ENCODE measurements around a stretch of chr7.

DNA sequence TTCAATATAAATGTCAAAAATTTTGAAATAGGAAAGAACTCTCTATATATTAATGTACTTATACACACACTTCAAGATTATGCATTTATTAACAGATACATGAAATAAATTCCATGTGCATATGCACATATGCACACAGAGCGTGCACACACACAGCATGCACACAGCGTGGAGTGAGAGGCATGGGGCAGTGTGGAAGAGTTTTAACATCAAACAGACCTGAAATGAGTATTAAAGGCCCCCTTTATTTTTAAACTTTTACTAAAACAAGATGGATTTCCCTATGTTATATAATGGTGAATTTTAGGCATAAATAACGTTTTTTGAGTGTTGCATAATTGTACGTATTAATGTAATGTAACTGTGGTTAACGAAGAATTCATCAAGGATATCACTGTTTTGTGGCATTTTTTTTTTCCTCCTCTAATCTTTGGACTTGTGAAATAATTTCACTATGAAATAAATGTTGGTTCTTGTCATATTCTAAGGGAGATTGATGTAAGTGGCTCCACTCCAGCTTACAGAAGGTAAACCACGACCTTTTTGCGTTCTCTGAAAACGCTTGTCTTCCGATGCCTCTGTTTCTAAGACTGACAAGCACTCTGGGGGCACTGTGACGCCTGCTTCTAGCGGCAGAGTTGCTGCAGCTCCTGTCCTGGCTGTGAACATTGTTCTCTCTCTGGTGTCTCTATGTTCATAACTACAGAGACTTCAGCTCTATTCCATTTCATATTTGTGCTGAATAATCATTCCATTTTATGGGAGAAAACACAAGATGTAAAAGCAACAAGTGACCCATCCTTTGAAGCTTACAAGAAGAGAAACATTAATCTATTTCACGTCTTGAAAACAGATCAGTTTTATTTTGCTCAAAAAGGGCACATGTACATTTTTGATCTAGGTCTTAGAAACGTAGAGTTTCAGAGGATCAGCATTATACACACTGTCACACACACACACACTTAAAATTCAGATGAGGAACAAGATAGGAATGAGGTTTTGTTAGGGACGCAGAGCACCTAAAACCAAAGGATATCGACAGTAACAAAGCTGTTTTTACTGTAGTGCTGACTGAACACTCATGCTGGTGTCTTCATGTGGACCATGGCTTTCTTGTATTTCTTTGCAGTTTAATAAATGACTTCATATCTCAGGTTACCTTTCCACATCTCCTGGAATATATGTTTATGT, 2.7 kb downstream of the IKZF1 start:
- PRO-cap, 6 experiments, result peak in 1 of 6 experiments; most common minus-strand start position 592 of the sequence (in 1)
- RAMPAGE, long total RNA, 2 experiments, result no peak in any of the 2 experiments
- RRBS, result no CpG with 5 or more reads among the region's 15 CpGs

- PRO-cap, 6 experiments, result no peak in any of the 6 experiments
- RAMPAGE, long total RNA, 2 experiments, result no peak in any of the 2 experiments
- RRBS, result no CpG with 5 or more reads among the region's 9 CpGs
Observed at GRCh38 chr7:50314966-50315585, 10.6 kb downstream of the IKZF1 start.

- PRO-cap, 6 experiments, result no peak in any of the 6 experiments
- RAMPAGE, long total RNA, 2 experiments, result no peak in any of the 2 experiments
- RRBS, result no CpG with 5 or more reads among the region's 12 CpGs
Observed at GRCh38 chr7:50321320-50322708, 17.3 kb downstream of the IKZF1 start.

DNA sequence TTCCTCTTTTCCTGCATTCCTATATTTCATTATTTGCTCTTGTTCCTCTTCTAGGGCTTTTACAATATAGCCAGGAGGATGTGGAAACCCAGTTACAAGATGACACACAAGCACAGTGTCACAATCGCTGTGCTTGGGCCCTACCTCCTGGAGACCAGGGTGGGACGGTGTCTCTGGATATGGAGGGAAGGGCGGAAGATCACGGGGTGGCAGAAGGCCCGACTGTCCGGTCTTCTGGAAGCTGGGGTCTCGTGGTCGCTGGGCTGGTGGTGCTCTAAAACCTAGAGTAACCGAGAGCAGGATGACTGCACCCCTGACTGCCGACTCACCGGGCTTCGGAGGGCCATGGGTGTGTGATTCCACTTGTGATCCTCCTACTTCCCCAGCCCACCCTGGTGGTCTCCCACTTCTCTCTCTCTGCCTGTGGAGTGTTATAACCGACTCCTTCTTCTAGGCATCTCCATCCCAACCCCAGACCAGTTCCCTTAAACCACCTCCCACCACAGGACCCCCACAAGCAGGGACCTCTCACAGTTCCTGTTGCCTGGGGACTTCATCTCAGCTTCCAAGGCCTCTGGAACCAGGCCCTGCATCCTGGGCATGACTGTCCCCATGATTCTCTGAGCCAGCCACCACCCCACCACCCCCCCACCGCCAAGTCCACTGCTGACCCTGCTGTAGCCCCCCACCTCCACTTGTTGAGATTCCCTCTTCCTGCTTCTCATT, 52.4 kb downstream of the IKZF1 start:
- PRO-cap, 6 experiments, result no peak in any of the 6 experiments
- RAMPAGE, long total RNA, 2 experiments, result no peak in any of the 2 experiments
- RRBS, result 82% methylated on average over 5 of the region's 14 CpGs

DNA sequence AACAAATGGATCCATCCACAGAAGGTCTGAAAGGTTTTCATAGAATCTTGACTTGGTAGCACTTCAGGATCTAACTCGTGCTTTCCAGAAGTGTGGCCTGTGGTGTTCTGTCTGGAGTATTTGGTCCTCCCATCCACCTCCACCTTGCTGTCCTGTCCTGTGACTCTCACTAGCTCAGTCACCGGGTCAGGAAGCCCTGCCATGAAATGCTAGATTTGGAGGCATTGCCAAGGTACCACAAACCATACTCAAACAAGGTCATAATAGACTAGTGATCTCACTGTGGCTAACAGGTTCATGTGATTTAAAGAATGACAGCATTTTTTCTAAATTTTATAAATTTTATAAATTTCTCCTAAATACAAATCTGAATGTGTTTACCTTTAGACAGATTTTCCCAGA, 59.2 kb downstream of the IKZF1 start:
- PRO-cap, 6 experiments, result no peak in any of the 6 experiments
- RAMPAGE, long total RNA, 2 experiments, result no peak in any of the 2 experiments
- RRBS, result no CpG with 5 or more reads among the region's 2 CpGs

GRCh38 chr7:50449666-50450168, 433 bp downstream of the FIGNL1 start:
- PRO-cap, 6 experiments, result no peak in any of the 6 experiments
- RAMPAGE, long total RNA, 2 experiments, result no peak in any of the 2 experiments
- RRBS, result 2% methylated on average over 7 of the region's 20 CpGs

- PRO-cap, 6 experiments, result no peak in any of the 6 experiments
- RAMPAGE, long total RNA, 2 experiments, result no peak in any of the 2 experiments
- RRBS, result no CpG with 5 or more reads among the region's 6 CpGs
Observed at GRCh38 chr7:50695111-50695742, 87.5 kb downstream of the GRB10 start.

GRCh38 chr7:50791646-50792395, 9.1 kb upstream of the GRB10 start:
- PRO-cap, 6 experiments, result peak in 1 of 6 experiments; most common minus-strand start chr7:50791935 (in 1)
- RAMPAGE, long total RNA, 2 experiments, result no peak in any of the 2 experiments
- RRBS, result no CpG with 5 or more reads among the region's 17 CpGs

DNA sequence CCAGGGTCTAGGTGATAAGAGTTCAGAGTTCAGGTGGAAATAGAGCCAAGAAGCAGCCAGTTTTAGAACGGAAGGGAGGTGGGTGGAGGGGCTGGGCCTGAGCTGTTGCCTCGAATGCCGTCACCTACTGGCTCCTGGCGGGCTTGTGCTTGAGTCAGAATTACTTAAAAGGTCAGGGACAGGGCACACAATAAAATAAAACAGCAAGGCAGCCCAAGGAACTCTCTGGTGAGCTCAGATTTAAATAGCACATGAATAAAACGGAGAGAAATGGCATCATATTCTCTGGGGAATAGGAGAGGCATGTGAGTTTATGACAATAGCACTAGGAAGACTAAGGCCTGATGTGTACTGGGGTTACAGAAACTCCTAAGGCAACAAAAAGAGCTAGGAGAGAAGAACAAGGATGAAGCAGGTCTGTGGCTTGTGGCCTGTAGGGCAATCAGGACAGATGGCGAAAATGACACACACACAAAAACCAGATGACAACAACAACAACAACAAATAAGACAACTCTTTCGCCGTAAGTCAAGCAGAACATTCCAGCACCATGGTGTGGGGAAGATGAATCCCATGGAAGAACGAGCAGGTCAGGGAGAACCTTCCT, 56.4 kb upstream of the GRB10 start:
- PRO-cap, 6 experiments, result peak in 2 of 6 experiments; most common plus-strand start position 198 of the sequence (in 2); most common minus-strand start position 136 of the sequence (in 2)
- RAMPAGE, long total RNA, 2 experiments, result no peak in any of the 2 experiments
- RRBS, result no CpG with 5 or more reads among the region's 9 CpGs

DNA sequence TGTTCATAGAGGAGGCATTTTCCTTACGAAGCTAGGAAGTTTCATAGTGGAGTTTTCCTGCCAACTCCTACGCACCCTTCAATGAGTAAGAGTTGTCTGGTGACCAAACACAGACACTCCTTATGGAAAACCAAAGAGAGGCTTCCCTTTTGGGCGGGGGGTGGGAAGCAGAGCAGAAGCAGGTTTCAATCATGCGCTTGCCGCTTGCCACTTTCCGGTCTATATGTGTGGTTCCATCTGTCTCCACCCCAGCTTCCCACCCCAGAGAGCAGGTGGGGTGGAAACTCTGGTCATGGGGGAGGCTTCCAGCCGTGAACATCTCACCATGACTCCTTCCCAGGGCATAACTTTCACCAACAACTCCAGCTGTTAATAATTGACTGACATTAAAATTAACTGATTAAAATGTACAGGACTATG, 68.8 kb upstream of the GRB10 start:
- PRO-cap, 6 experiments, result peak in 2 of 6 experiments; most common plus-strand start position 152 of the sequence (in 2)
- RAMPAGE, long total RNA, 2 experiments, result no peak in any of the 2 experiments
- RRBS, result no CpG with 5 or more reads among the region's 7 CpGs

DNA sequence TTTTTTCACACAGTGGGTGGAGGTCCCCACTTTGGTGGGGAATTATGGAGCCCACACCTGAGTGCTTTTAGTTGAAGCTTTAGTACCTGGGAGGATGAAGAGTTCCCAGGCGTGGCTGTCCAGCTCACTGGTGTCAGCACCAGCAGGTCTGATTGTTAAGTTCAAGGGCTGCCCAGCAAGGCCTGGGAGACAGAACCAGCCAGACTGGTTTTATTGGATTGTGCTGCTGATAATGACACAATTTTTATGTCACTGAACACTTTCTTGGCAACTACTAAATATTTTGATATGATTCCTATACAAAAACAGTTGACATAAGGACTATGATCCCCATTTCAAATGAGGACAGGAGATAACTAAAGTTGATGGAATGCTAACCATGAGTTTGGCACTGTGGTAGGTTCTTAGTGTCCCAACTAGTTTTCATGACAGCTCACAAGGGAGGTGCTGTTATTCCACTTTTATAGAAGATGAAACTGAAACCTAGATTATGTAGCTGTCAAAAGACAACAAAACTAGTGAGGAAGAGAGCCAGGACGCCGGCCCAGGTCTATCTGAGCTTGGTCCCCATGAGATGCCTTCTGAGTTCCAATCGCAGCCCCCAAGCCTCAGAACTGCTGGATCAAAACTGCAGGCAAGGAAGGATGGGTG, 52.9 kb downstream of the COBL start:
- PRO-cap, 6 experiments, result peak in 1 of 6 experiments; most common plus-strand start position 512 of the sequence (in 1); most common minus-strand start position 150 of the sequence (in 1)
- RAMPAGE, long total RNA, 2 experiments, result no peak in any of the 2 experiments
- RRBS, result no CpG with 5 or more reads among the region's 4 CpGs

GRCh38 chr7:51288746-51289657, 27.6 kb downstream of the COBL start:
- PRO-cap, 6 experiments, result peak in 2 of 6 experiments; most common plus-strand start chr7:51289398 (in 1); most common minus-strand start chr7:51289319 (in 1)
- RAMPAGE, long total RNA, 2 experiments, result no peak in any of the 2 experiments
- RRBS, result no CpG with 5 or more reads among the region's 7 CpGs

GRCh38 chr7:51324557-51324969, 8.0 kb upstream of the COBL start:
- PRO-cap, 6 experiments, result no peak in any of the 6 experiments
- RAMPAGE, long total RNA, 2 experiments, result no peak in any of the 2 experiments
- RRBS, result no CpG with 5 or more reads among the region's 9 CpGs

DNA sequence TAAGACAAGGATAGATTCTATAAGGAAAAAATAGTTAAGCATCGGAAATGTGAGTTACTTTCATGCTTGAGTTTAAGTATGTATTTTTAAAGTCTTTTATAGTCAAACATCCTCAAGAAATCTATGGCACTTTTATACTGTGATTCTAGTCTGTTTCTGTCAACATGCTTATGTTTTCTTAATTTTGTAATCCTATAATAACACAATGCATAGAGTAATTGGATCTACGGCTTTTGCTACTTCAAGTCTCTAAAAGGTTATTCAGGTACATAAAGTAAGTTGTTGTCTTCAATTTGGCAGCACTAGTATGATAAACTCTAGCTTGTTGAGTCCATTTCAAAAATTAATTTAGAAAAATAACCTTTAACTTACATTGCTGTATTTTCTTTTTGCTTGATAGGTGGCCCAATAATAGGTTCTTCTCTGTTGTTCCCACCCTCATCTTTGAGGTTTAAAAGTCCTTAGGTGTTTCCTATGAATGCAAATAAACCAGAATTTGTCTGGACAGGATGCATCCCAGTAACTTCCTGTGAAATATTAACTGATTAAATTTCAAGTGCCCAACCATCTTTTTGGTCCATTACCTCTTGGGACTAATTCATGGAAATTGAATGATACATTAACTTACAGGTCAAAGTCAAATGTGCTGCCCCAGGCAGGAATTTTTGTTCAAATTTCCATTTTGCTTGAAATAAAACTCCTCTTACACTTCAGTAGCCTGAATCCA, 383.2 kb downstream of the POM121L12 start:
- PRO-cap, 6 experiments, result no peak in any of the 6 experiments
- RAMPAGE, long total RNA, 2 experiments, result no peak in any of the 2 experiments
- RRBS, result no CpG with 5 or more reads among the region's 2 CpGs

- PRO-cap, 6 experiments, result no peak in any of the 6 experiments
- RAMPAGE, long total RNA, 2 experiments, result no peak in any of the 2 experiments
- RRBS, result no CpG with 5 or more reads among the region's 43 CpGs
Observed at GRCh38 chr7:54832763-54833495, 73.9 kb upstream of the SEC61G start.

DNA sequence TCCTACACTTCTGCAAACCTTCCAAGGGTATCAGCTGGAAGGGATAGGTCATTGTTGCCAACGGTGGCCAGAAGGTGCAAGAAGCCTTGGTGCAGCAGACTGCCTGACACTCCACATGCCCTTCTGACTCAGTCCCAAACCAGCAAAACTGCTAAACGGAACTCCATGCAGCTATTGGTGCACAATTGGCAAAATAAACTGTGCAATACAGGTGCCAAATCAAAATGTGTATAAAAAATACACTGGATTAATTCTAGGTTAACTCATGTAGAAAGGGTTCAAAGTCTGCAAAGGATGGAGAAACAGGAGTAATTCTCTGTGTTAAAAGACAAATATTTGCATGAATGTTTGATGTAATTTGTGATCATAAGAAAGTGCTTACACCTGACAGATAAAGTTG, 102.7 kb upstream of the EGFR start:
- PRO-cap, 6 experiments, result no peak in any of the 6 experiments
- RAMPAGE, long total RNA, 2 experiments, result no peak in any of the 2 experiments
- RRBS, result no CpG with 5 or more reads among the region's 2 CpGs

DNA sequence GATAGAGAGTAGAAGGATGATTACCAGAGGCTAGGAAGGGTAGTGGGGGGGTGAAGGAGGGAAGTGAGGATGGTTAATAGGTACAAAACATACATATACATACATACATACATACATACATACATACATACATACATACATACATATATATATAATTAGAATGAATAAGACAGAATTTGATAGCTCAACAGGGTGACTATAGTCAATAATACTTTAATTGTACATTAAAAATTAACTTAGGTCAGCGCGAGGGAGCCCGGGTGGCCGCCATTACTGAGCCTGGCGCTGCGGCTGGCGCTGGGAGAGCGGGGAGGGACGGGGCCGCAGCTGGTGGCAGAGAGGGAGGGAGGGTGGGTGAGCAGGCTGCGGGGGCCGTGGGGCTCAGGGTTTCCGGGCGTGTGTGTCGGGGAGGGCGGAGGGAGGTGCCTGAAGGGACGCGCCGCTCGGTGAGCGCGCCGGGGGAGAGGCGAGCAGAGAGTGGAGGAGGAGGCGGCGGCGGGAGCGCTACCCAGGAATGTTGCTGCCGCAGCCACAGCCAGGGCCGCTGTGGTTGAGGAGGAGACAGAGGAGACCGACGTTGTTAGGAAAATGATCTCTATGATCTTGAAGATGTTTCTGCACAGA, 85.8 kb upstream of the EGFR start:
- PRO-cap, 6 experiments, result peak in 4 of 6 experiments; most common plus-strand start position 473 of the sequence (in 2); most common minus-strand start position 479 of the sequence (in 1)
- RAMPAGE, long total RNA, 2 experiments, result no peak in any of the 2 experiments
- RRBS, result 2% methylated on average over 11 of the region's 32 CpGs

DNA sequence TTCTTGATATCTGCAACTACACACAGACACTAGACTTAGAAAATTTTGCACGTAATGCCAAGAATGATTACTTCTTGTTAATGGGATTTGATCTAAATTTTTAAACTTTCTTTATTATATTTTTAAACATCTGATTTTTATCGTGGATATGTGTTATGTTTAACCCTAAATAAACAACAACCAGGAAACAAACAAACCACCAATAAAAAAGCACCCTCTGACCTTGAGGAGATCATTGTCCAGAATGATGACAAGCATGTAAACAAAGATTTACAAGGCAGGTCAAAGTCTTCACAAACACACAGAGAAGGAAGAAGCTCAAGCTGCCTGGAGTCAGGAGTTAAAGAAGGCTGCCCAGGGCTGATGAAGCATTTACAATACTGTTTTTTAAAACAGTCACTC, 31.1 kb upstream of the EGFR start:
- PRO-cap, 6 experiments, result no peak in any of the 6 experiments
- RAMPAGE, long total RNA, 2 experiments, result no peak in any of the 2 experiments
- RRBS, result no CpG with 5 or more reads among the region's 2 CpGs

GRCh38 chr7:55080785-55081586, 62.2 kb downstream of the EGFR start:
- PRO-cap, 6 experiments, result no peak in any of the 6 experiments
- RAMPAGE, long total RNA, 2 experiments, result no peak in any of the 2 experiments
- RRBS, result no CpG with 5 or more reads among the region's 12 CpGs

DNA sequence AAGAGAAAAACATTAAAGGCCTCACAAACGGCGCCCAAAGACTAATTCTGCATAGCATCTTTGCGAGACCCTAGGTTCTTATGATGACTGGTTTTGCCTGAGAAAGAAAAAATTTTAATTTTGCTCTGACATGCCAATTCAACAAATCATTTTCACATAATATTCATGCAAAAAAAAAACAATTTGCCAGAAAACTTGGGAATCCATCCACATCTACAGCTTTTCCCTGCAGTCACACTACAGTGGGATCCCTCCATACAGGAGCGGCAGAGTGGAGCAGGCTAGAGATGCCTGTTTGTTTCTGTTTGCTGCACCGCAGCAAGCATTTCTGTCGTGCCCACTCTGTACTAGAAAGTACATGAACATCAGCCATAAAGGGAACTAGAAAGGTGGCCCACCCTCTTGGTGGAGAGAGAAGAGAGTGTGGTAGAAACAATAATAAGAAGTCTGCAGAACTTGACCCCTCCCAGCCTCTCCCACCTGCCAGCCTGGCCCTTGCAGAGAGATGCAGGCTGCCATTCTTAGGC, 171.6 kb downstream of the EGFR start:
- PRO-cap, 6 experiments, result no peak in any of the 6 experiments
- RAMPAGE, long total RNA, 2 experiments, result no peak in any of the 2 experiments
- RRBS, result no CpG with 5 or more reads among the region's 6 CpGs